Astrocyte (in vitro differentiated cells and primary cell): Measurements from ENCODE around the genes HDAC7, ADCY6 and RND1.

- PRO-cap = no peak
- RRBS, 2 experiments = no CpG with 5 or more reads among the region's 4 CpGs
Observed at GRCh38 chr12:47818145-47818485, 1.6 kb downstream of the HDAC7 start.

DNA sequence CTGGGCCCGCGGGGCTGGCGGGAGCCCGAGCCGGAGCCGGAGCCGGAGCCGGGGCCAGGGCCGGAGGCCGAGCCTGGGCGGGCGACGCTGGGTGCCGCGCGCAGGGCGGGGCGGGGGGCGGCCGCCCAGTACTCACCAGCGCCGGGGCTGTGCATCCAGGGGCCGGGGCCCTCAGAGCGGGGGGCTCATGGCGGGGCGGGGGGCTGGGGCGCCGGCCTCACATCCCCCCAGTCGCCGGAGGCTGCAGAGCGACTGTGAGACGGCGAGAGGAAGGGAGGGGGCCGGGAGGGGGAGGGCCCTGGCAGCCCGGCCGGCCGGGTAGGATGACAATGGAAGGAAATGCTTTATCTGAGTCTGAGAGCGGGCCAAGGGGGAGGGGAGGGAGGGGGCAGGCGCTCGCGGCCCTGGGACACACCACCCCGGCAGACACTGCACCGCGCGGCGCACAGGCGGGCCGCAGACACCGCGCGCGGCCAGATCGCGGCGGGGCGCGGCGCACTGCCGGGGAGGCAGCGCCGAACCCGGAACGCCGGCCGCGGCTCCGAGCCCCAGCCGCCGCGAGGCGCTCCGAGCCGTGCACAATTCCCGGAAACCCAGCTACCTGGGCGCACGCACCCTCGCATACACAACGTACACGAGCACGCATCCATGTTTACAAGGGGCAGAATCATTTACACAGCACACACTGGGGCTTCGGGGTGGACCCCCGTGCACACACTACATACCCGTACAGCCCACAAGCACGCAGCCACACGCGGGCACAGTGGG lies at the start of gene HDAC7:
Gene HDAC7 (minus strand): TSS at position 273 of the 768 bp plus-strand sequence.
- PRO-cap = bidirectional peak, plus-strand start at position 425 of the sequence, minus-strand start at position 331 of the sequence; bidirectional peak, plus-strand start at position 631 of the sequence, minus-strand start at position 577 of the sequence
- RRBS, 2 experiments = 2 to 3% methylated on average over 53 to 57 of the region's 86 CpGs

GRCh38 chr12:47824155-47824931 lies 4.6 kb upstream of the HDAC7 start:
- PRO-cap = no peak
- RRBS, 2 experiments = no CpG with 5 or more reads among the region's 3 CpGs

- PRO-cap = no peak
- RRBS, 2 experiments = no CpG with 5 or more reads among the region's 20 CpGs
Observed at GRCh38 chr12:47834115-47835607, 15.0 kb upstream of the HDAC7 start.

DNA sequence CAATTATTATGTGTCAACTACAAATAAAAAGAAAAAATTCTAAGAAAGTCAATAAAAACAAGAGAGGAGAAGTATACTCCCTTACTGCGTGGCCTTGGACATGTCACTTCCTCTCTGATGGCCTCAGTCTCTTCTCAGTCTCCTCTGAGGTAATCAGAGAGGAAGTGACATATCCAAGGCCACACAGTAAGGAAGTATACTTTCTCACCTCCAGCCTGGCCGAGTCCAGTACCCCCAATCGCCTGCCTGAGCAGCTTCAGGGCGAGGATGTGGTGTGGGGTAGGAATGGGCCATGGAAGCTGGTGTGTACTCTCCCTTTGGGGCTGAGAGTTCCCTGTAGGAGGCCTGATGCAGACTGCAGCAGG lies 15.8 kb downstream of the VDR start:
- PRO-cap = no peak
- RRBS, 2 experiments = no CpG with 5 or more reads among the region's 4 CpGs

GRCh38 chr12:47965575-47966015 lies 2.2 kb downstream of the TMEM106C start:
- PRO-cap = no peak
- RRBS, 2 experiments = no CpG with 5 or more reads among the region's 3 CpGs

- PRO-cap = no peak
- RRBS, 2 experiments = no CpG with 5 or more reads among the region's 6 CpGs
Observed at GRCh38 chr12:48037390-48037801, 33.1 kb upstream of the COL2A1 start.

- PRO-cap = no peak
- RRBS, 2 experiments = no CpG with 5 or more reads among the region's 1 CpG
Observed at GRCh38 chr12:48106641-48107031, 757 bp upstream of the SENP1 start.

GRCh38 chr12:48137436-48137831 lies 18.3 kb downstream of the PFKM start:
- PRO-cap = no peak
- RRBS, 2 experiments = no CpG with 5 or more reads among the region's 3 CpGs

- PRO-cap = no peak
- RRBS, 2 experiments = no CpG with 5 or more reads among the region's 3 CpGs
Observed at GRCh38 chr12:48414129-48414482, 58.3 kb upstream of the ANP32D start.

DNA sequence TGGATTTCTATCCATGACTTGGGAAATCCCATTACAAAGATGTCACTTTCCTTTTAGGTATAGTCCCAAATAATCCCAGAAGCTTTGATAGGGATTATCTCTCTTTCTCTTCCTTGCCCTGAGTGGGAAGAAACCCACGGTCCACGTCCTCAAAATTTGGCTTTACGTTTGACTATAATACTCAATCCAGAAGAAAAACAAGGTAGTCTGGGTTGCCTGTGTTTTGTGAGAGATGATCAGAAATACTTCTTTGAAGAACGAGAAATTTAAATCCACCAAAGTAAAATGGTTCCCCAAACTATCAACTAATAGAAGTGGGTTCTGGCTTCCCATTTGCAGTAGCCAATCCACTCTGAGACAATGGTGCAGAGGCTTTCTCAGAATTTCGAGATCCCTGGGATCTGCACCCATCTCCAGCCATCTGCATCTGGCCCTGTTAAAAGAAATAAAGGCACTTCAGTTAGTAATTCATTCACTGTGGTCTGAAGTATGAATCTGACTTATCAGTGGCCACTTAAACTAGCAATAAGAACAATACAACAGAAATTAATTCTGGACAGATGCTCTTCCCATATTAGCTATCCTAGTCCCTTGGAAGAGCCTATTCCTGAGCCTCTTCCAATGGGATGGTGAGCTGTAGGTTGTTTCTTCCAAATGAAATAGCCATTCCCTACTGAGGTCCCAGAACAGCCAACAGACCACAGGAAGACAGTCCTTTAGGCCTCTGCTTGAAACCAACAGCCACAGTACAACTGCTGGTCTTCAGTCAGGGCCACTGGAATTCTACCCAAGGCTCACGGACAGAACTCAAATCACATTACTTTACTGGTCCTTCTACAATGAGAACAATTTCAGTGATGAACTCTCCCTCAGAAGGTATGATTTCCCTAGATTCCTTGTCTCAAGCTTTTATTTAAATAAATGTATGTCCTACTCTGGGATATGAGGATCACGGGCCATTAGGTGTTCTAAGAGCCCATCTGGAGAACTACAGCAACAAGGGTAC lies 28.0 kb downstream of the KANSL2 start:
- PRO-cap = unidirectional peak, minus-strand start at position 776 of the sequence
- RRBS, 2 experiments = no CpG with 5 or more reads among the region's 7 CpGs

GRCh38 chr12:48681145-48682090 lies 620 bp downstream of the KANSL2 start:
- PRO-cap = no peak
- RRBS, 2 experiments = 2 to 3% methylated on average over 7 of the region's 48 CpGs

DNA sequence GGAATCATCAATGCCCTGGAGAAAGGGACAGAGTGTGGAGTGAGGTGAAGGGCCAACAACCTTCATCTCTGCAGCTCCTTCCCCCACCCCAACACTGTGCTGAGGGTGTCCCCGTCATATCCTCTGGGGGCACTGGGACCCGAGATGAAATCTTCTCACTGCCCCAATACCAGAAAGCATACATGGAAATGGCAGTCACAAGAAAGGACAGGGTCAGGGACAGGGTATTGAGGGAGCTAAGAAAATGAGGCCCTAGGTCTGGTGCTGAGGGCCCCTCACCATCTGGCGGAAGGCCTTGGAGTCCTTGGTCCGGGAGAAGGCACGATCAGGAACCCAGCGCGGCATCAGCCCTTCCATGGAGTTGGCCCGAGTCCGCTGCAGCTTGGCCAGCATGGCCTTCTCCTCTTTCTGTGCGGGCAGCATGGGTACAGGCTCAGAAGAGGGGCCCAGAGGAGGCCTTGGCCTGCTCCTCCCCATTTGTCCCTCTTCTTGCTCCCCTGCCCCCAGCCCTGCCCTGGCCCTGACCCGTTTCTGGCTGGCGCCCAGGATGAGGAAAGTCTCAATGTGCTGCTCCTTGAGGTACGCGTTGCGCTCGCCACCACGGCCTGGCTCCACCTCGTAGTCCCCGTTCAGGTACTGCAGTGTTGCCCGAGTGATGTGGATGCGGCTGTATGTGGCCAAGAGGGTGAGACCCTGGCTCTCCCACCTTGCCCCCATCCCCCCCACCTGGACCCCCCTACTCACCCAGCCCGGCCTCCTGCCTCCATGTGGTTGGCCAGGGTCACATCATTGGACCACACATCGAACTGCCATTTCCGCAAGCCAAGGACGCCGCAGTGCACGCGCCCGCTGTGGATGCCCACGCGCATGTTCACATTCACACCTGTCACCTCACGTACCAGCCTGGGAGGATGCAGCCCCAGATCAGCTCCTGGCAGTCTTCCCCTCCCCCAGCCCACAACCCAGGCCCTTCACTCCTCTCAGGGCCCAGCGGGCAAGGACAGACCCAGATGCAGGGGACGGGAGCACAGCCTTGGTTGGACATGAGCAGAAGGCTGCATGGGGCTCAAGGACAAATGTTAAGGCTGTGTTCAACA lies 12.9 kb downstream of the ADCY6 start:
- PRO-cap = no peak
- RRBS, 2 experiments = no CpG with 5 or more reads among the region's 34 CpGs

GRCh38 chr12:48788448-48789249 lies at the start of gene ADCY6:
Gene ADCY6 (minus strand): TSS chr12:48789089.
- PRO-cap = no peak
- RRBS, 2 experiments = 1 to 2% methylated on average over 48 to 50 of the region's 73 CpGs

DNA sequence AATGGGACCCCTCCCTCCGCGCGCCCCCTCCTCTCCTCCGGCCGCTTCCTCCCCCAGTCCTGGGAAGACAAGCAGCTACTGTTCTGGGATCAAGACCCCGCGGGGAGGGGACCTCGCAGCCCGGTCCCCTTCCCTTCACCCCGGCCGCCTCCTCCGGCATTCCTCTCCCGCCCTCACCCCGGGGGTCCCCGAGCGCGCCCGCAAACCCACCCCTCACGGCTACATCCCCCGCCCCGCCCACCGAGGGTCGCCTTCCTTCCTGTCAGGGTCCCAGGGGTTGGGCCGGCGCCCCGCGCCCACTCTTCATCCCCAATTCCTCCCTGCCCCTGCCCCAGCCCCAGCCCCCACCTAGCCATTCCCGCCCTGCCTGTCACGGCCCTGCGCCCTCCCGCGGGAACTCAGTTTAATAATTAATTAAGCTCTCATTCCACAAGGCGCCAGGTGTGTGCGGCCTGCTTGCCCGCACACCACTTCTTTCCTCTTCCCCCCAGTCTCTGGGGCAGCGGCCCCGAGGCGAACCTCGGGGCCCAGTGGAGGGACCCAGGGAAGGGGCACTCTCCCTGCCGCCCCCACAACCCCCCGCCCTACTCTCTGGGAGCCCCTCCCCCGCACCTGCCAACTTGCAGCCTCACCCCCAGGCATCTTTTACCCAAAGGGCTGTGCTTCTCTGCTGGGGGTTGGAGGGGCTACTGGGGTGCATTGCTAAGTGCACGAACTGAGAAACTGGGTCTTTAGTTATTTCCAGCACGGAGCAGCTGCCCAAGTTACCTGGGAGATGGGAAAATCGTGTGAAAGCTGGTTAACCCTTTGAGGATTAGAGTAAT lies 573 bp upstream of the ADCY6 start:
- PRO-cap = no peak
- RRBS, 2 experiments = 0 to 2% methylated on average over 6 to 12 of the region's 45 CpGs

GRCh38 chr12:48865593-48866528 lies at the start of gene RND1:
Gene RND1 (minus strand): TSS chr12:48865870.
- PRO-cap = unidirectional peak, minus-strand start at chr12:48865870
- RRBS, 2 experiments = no CpG with 5 or more reads among the region's 28 CpGs

- PRO-cap = no peak
- RRBS, 2 experiments = no CpG with 5 or more reads among the region's 10 CpGs
Observed at GRCh38 chr12:48985444-48985914, 7.4 kb downstream of the WNT1 start.

DNA sequence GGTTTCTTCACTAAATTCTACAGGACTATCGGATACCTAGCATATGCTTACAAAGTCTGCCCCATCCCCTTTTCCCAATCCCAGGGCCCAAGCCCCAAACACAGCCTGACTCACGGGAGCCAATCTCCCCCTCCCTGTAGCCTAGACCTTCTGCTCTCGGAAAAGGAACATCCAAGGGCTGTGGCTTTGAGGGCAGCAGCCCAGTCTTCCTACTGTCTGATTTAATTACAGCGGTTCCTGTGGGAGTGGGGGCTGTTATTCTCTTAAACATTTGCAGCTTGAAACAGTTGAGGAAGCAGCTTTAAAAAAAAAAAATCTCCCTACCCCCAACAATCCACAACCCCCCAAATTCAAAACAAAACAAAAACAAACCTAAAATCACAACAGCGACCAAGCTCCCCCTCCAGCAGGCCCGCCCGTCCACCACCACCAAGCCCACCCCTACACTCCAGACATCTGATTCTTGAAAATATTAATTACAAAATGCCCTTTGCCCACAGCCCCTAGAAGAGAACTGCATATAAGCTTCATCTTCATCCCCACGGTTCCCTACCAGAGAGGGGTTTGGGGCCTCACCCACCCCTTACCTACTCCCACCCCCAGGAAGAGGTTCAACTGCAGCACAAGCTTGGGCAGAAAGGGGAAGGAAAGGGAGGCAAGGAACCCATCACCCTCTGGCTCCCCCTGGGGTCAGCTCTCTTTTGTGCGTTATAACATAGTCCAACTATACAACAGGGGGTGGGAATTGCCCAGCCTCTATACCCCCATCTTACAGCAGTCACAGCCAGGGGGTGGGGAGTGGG lies 1.1 kb upstream of the PRKAG1 start:
- PRO-cap = unidirectional peak, minus-strand start at position 73 of the sequence
- RRBS, 2 experiments = no CpG with 5 or more reads among the region's 9 CpGs

DNA sequence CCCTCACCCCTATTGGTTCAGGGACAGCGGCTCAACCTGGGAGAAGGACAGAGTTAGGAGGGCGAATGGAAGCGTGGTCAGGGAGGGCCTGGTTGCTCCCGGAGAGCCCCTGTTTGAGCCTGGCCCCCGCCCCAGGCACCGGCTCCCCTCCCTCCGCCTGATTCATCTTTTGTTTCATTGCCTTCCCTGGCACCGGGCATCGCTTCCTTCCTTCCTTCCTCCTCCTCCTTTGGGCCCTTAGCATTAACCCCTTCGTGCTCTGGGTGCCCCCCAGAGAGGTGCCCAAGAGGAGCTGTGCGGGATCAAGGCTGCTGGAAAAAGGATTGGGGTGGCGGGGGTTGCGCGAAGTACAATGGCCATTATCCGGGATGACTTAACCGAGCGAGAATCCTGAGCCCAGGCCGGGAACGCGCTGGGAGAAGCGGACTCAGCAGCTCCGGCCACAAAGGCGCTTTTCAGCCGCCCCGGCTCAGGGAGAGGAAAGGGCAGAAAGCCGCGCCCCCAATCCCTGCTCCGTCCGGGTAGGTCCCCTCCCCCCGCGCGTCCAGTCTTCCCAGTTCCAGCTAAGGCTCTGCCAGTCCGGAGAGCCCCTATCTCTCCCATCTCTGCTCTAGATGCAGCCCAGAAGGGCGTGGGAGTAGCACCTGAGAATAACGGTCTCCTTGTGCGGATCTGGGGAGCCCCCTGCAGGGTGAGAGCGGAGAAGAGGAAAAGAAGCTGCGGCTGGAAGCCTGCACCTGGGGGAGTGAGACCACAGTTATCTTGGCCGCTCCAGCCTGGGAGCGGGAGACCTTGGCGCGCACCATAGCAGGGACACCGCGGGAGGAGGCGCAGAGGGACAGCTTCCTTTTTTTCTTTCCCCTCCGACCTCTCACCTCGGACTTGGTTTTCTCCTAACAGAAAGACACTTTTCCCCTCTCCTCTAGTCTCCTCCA lies 2.7 kb downstream of the DHH start:
- PRO-cap = no peak
- RRBS, 2 experiments = 2 to 5% methylated on average over 16 to 17 of the region's 47 CpGs

GRCh38 chr12:49095164-49095415 lies 489 bp upstream of the DHH start:
- PRO-cap = no peak
- RRBS, 2 experiments = no CpG with 5 or more reads among the region's 1 CpG